Heart right ventricle (tissue), 2 donors: Measurements from ENCODE around the gene FAM209B.

DNA sequence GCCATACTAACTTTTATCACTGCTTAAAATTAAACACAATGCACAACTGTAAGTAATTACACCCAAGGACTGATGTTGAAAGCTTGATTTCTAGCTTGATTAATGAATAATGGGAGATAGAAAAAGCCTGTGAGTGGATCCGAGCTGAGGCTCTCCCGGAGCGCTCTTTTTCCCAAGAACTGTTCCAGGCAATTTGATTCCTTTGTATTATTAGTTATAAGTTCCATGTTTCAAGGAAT, 3.6 kb downstream of the TSHZ2 start:
- PRO-cap, 2 experiments = no peak in any of the 2 experiments

- PRO-cap, 2 experiments = peak in 1 of 2 experiments; most common plus-strand start chr20:53162595 (in 1)
Observed at GRCh38 chr20:53162112-53162863, 190.1 kb downstream of the TSHZ2 start.

- PRO-cap, 2 experiments = no peak in any of the 2 experiments
Observed at GRCh38 chr20:53163397-53164007, 191.3 kb downstream of the TSHZ2 start.

DNA sequence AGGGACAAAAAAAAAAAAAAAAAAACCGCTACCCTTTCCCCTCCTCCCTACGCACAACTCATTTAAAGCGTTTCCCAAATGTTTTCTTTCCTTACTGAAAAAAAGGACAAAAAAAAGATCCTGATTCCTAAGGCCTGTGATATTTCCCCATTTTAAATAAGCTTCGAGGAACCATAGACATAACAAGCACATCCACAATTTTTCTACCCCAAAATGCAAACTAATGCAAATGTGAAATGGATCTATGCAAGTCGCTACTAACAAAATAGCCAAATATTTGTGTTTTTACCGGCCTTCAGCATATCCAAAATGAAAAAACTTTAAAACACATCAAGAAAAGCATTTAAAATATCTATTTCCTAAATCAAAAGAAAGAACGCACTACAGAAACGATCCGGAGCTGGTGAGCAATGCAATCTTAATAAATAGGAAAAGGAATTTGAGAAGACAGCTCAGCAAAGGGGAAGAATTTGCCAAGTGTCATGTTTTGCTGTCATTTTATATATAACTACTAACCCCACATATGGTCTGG, 1.5 kb upstream of the ZNF217 start:
- PRO-cap, 2 experiments = no peak in any of the 2 experiments

- PRO-cap, 2 experiments = no peak in any of the 2 experiments
Observed at GRCh38 chr20:53609397-53610149, 15.9 kb upstream of the ZNF217 start.

DNA sequence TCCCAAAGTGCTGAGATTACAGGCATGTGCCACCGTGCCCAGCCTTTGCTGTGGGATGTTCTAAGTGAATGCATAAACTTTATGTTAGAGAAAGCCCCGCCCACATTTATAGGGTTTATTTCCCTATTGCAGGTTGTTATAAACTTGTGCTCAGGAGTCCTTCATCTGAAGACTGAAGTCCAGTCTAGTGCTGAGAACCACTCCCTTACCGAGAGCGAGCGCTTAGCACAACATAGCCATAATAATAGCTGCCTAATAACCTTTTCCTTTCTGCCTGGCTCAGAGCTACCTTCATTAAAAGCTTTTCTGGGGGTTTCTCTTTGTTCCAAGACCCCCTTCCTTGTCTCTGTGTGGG, 75.4 kb upstream of the ZNF217 start:
- PRO-cap, 2 experiments = no peak in any of the 2 experiments

- PRO-cap, 2 experiments = no peak in any of the 2 experiments
Observed at GRCh38 chr20:53708083-53708914, 114.7 kb upstream of the ZNF217 start.

DNA sequence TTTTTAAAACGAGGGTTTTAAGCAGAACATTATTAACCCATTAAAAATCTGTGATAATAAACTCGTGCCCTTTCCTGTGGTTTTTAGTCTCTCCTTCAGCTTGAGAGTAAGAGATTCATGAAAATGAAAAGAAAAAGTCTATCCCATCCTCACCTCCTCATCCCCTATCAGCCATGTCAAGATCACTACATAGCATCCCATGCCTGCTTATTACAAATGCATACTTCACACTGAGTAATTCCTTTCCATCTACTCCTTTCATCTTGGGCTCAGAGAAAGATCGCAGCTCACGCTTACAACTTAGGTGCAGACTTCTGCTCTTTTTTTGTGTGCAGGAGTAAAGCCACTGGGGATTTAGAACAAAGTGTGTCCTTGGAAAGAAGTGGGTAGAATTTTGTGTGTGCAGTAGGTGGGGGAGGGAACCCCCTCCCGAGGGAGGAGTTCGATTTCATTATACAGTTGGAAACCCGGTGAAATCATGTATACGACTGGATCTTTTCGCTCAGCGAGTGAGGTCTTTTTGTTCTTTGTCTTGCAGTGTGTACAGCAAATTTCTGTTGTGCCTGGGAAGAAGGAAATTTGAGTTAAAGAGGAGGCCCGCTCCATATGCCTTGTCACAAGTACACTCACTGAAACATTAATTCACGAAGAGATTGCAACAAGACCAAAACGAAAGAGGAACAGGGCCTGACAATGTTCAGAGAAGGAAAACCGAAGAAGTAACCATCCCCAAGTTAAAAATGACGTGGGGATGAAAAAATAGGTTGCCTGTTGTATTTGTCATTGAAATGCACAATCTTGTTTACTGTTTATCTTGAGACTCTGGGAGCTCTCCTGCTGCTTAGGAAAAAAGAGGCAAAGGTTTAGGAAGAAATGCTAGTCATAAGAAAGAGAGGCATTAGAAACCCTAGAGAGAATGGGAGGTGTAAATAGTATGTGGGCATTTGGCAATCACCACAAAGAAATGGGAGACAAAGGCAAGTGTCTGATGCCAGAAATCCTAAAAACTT, 146.5 kb upstream of the ZNF217 start:
- PRO-cap, 2 experiments = no peak in any of the 2 experiments

DNA sequence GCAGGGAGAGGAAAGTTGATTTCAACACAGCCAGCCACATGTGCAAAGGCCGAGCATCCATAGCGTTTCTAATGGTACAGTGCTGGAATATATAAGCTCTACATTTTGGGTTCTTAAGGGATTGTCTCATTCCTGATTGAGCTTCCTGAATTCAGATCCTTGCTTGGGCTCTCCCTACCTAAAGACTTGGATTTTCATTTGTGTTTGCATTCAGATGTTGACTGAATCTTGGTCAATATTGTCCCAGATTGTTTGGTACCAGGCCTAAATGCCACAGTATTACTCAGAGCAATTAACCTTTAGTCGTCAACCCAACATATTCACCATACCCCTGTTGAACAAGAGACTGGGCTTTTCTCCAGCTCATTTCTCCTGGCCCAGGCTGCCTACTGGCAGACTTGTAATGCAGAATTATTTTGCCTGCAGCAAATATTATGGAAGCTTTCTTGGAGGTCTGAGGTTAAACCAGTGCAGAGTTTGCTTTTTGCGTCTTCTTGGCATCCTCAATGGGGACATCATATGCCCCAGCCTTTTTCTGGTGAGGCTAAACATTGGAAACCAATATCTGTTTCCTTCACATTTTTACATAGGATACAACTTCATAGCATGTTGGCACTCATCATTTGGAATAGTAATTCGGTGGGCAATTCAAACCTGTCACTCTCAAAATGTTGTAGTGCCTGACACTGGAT, 14.6 kb upstream of the BCAS1 start:
- PRO-cap, 2 experiments = no peak in any of the 2 experiments

- PRO-cap, 2 experiments = no peak in any of the 2 experiments
Observed at GRCh38 chr20:54113725-54114265, 43.4 kb upstream of the BCAS1 start.

DNA sequence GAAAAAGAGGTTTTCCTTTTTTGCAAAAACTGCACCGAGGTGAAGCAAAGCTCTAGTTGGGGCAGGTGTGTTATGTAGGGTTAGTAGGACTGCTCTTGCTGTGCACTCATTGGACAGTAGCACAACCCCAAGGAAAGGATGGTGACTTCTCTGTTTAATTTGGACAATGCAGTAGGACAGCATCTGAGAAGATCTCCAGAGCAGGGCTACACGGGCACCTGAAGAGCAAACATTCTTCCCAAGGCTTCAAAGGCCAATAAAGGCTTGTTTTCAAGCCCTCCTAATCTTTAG, 384.2 kb downstream of the DOK5 start:
- PRO-cap, 2 experiments = peak in 1 of 2 experiments; most common minus-strand start position 132 of the sequence (in 1)

GRCh38 chr20:55007050-55007318, 531.6 kb downstream of the DOK5 start:
- PRO-cap, 2 experiments = peak in 1 of 2 experiments; most common plus-strand start chr20:55007196 (in 1)

- PRO-cap, 2 experiments = no peak in any of the 2 experiments
Observed at GRCh38 chr20:56367712-56368926, 9.3 kb downstream of the FAM210B start.

DNA sequence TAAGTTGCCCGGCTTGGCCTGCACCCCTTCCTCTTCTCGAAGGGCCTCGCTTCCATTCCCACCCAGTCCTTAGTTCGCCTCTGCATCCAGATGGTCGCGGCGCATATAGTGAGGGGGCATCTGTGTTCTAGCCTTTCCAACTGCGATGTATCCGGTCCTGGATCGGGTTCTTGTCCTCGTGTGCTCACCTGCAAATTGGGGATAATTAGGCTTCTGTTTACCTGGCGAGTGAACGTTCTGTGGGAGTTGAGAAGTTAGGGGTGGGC, 332 bp downstream of the CSTF1 start:
- PRO-cap, 2 experiments = no peak in any of the 2 experiments

- PRO-cap, 2 experiments = no peak in any of the 2 experiments
Observed at GRCh38 chr20:56477496-56477969, 9.1 kb downstream of the RTF2 start.

- PRO-cap, 2 experiments = no peak in any of the 2 experiments
Observed at GRCh38 chr20:56532867-56533386, at the start of gene FAM209B. Gene FAM209B, plus strand, starts transcription at chr20:56533246.

DNA sequence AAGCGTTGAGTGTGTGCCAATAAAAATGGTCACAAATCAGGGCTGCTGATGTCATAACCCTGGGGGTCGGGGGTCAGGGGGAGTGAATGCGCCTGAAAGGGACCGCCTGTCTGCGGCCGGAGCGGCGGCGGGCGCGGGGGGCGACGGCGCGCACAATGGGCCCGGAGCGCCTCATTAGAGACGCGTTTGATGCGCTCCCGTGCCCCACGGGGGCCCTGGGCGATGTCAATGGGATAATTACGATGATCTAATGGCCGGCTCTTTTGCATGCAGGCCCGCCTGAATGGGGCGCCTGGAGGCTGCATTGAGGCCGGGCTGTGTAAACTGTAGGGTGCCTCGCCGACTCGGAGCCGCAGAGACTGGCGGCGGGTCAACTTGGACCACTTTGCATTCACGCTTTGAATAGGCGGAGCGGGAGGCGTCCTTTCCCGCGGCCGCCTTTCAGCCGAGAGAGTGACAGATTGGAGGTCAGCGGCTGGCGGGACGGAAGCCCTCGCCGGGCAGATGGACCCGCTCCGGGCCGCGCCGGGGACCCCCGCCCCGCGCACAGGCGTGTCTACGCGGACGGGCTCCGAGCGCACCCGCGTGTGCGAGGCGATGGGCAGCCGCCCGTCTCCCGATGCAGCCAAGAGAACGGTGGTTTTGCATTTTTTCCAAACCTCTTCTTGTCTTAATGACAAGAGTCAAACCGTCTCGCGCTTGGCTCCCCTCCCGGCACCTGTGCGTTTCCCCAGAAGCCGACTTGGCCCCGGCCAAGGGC, 296.2 kb downstream of the TFAP2C start:
- PRO-cap, 2 experiments = no peak in any of the 2 experiments

DNA sequence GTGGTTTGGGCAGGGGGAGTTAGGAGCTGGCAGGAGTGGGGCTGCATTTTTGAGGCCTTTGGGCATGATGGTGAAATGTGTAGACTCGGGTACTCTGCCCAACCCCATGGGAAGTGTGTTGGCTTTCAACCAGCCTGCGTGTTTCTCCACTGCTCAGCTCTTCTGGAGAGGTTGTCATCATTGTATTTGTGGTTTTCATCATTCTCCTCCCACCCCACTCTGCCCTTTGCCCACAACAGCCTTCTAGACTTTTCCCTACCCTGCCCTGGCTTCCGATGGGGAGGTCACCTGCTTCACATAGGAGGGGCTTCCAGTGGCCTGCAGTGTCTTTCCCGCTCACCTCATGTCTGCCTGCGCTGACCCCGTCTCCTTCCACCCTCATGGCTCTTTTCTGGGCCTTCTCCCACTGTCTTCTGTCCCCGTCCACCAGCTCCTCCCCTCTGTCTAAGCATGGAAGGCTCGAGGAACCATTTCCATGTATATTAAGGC, 16.0 kb upstream of the RBM38 start:
- PRO-cap, 2 experiments = no peak in any of the 2 experiments

DNA sequence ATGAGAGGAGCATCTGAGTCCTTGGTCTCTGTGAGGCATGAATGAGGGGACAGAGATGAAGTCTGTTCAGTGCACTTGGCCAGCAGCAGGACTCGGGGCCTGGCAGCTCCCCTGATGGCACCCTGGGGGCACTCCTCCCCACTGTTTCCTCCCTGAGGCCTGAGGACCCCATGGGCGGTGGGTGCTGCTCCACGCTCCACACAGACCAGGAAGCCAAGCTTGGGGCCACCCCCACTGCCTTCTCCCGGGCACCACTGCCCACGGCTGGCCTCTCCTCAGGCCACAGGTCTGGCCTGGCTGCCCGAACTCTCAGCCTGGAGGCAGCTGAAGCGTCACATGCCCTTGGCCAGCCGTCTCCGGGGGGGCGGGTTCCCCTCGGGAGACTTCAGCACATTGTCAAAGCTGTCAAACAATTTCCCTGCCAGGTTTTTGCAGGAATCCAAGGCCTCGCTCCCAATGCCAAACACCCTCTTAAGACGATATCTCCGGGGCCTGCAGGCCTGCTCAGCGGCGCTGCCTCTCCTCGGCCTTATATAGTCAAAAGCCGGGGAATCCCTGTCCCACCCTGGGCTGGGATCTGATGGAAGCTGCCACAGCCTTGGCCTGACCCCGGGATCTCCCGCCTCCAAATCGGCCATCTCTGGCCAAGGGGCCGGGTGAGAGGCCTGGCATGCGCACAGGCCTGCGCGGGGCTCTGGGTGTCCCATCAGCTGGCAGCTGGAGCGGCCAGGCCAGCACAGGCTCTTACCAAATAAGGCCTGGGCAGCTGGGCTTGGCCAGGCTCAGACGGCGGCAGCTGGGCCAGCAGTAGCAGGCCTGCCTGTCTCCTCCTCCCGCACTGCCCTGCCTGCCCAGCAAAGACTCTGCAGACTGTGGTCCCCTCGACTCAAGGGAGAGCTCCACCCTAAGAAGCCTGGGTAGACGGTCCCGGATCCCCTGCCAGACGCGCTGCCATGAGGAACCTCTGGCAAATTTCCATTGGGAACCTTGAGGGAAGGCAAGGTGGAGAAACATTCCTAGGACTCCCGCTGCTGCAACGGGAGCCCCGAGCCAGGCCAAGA, 49.7 kb downstream of the RBM38 start:
- PRO-cap, 2 experiments = peak in 2 of 2 experiments; most common plus-strand start position 779 of the sequence (in 2); most common minus-strand start position 309 of the sequence (in 1)

- PRO-cap, 2 experiments = peak in 1 of 2 experiments; most common plus-strand start chr20:57457542 (in 1)
Observed at GRCh38 chr20:57457073-57457713, 66.0 kb downstream of the RBM38 start.